GM06990 (cell line): ENCODE results near the gene ADM.

GRCh38 chr11:9760095-9760662 is 96.3 kb downstream of the SWAP70 start:
- RRBS: no CpG with 5 or more reads among the region's 5 CpGs

DNA sequence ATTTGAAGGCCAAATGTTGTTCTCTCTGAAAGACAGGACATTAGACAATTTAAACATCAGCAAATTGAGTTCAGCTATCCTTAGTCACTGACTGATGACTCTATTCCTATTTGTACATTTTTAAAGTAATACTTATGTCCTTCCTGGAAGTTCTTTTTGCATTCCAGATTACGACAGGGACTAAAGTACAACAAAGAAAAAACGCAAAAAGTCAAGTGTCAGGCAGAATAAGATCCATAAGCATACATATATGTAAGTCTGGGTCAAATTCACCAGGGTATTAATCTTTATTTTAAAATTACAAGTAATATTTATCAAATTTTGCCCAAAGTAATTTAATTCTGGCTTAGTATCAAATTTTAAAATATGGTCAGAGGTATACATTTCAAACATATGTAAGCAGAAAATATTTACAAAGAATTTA is 175.9 kb downstream of the SBF2 start:
- RRBS: no CpG with 5 or more reads among the region's 2 CpGs

DNA sequence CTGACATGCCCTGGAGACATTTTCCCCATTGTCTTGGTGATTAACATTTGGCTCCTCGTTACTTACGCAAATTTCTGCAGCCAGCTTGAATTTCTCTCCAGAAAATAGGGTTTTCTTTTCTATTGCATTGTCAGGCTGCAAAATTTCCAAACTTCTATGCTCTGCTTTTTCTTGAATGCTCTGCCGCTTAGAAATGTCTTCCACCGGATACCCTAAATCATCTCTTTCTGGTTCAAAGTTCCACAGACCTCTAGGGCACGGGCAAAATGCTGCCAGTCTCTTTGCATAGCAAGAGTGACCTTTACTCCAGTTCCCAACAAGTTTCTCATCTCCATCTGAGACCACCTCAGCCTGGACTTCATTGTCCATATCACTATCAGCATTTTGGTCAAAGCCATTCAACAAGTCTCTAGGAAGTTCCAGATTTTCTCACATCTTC is 74.5 kb downstream of the SBF2 start:
- RRBS: no CpG with 5 or more reads among the region's 5 CpGs

- RRBS: 5% methylated on average over 10 of the region's 47 CpGs
These were observed at the start of gene ADM for GRCh38 chr11:10304390-10305235. Gene ADM, plus strand, starts transcription at chr11:10305073.

- RRBS: 5% methylated on average over 26 of the region's 66 CpGs
These were observed 636 bp downstream of the ADM start for GRCh38 chr11:10305236-10306181.

DNA sequence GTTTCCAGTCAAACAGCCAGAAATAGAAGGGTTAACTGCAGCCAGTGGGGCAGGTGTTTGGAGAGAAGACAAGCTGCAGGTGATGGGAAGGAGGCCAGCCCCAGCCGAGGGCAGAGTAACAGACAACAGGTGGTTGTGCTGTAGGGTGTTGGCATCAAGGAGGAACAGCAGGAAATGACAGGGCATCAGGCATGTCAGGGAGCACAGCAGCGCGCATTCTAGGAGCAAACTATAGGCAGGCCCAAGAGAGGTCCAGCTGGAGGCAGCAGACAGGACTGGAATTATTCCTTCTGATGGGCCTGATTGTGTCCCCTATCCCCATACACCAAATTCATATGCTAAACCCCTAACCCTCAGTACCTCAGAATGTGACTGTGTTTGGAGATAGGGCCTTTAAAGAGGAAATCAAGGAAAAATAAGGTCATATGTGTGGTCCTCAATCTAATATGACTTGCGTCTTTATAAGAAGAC is 13.6 kb downstream of the ADM start:
- RRBS: no CpG with 5 or more reads among the region's 4 CpGs

- RRBS: no CpG with 5 or more reads among the region's 13 CpGs
These were observed 41.1 kb downstream of the RNF141 start for GRCh38 chr11:10499750-10500416.

DNA sequence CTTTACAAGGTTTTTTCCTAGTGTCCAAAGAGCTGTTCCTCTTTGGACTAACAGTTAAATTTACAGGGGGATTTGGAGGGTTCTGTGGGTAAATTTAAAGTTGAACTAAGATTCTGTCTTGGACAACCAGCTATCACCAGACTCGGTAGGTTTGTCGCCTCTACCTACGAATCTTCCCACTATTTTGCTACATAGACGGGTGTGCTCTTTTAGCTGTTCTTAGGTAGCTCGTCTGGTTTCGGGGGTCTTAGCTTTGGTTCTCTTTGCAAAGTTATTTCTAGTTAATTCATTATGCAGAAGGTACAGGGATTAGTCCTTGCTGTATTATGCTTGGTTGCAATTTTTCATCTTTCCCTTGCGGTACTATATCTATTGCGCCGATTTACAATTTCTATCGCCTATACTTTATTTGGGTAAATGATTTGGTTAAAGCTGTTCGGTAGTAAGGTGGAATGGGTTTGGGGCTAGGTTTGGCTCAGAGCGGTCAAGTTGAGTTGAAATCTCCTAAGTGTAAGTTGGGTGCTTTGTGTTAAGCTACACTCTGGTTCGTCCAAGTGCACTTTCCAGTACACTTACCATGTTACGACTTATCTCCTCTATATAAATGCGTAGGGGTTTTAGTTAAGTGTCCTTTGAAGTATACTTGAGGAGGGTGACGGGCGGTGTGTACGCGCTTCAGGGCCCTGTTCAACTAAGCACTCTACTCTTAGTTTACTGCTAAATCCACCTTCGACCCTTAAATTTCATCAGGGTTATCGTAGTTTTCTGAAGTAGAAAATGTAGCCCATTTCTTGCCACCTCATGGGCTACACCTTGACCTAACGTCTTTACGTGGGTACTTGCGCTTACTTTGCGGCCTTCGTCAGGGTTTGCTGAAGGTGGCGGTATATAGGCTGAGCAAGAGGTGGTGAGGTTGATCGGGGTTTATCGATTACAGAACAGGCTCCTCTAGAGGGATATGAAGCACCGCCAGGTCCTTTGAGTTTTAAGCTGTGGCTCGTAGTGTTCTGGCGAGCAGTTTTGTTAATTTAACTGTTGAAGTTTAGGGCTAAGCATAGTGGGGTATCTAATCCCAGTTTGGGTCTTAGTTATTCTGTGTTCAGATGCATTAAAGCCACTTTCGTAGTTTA is 31.9 kb downstream of the RNF141 start:
- RRBS: no CpG with 5 or more reads among the region's 33 CpGs

- RRBS: no CpG with 5 or more reads among the region's 2 CpGs
These were observed 23.9 kb upstream of the LYVE1 start for GRCh38 chr11:10592398-10592692.

DNA sequence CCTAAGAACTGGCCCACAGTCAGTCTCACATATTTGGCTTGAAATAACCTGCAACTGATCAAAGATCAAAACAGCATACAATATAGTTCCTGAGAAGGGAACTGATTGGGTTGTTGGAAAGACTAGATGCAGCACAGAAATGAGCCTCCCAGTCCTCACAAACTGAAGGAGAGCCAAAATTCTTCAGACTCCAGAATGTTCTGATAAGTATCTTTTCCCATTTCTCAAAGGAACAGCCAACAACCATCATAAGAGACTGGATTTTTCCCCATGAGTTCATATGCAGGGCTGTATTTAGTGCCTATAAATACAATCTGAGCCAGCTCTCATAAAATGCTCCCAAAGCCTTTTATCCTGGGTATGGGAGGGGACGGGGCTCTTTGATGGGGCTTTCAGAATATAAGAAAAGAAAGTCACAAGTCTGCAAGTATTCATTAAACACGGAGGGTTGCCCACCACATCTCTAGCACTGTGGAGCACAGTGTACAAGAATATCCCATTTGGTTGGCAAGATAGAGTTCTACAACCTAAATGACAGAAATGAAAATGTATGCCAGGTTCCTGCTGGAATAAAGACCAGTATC is 50.7 kb upstream of the LYVE1 start:
- RRBS: no CpG with 5 or more reads among the region's 2 CpGs

DNA sequence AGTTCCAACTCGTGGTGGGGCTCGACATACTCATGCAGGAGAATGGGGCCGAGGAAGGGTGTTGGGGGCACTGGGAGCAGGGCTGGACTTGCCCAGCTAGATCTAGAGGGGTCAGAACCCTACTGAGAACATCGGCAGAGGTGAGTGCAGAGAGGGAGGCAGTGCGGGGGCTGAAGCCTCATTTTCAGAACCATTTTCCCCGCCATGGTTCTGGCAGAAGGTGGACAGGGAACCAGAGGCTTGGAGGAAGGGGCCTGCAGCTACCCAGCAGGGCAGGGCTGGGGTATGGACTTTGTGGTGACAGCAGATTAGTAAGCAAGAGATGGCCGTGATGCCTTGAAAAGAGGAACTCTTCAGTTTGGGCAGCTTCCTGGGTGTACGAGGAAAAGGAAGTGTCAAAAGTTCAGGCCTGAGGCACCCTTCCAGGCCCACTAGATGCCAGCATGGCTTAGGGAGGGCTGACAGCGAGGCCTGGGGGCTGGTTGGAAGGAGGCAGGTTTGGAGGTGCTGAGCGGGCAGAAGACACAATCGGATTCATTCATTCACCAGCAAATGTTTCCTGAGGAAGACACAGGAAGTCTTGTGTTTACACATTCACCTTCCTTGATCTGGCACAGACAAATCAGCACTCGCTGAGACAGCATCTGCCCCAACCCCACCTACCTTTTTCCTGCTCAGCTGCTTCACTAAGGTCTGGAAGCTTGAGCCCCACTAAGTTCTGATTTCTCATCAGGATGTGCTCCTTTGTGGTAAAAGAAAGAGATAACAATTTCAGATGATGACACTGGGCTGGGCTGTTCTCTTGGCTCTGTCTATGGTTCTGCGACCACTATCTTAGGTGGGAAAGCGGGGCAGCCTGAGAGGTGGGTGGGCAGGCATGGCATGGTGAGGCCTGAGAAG is 54.9 kb upstream of the LYVE1 start:
- RRBS: no CpG with 5 or more reads among the region's 14 CpGs

GRCh38 chr11:10674942-10675894 is 18.3 kb downstream of the IRAG1 start:
- RRBS: no CpG with 5 or more reads among the region's 15 CpGs

DNA sequence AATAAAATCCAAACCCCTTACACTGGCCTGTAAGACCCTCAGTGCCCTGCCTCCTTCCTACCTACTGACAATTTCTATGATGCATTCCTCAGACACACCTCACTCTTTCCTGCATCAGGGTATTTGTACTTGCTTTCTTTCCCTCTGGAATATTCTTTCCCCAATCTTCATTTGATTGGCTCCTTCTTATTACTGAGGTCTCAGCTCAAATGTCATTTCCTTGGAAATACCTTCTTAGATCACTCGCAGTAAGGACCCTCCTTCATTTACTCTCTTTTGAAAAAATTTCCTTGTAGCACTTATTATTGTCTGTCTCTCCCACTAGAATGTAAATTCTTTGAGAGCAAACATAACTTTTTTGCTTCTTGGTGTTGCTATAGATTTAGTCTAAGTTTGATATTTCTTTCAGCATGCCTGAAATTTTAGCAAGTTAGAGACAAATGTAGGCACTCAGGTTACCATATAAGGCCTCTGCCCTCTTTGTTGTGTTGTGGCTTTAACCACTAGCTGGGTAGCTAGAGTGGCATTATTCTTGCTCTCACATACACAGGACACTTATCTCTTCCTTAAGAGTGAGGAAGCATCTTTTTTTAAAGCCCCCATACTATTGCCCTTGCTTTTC is 11.4 kb downstream of the ZBED5 start:
- RRBS: no CpG with 5 or more reads among the region's 1 CpG

DNA sequence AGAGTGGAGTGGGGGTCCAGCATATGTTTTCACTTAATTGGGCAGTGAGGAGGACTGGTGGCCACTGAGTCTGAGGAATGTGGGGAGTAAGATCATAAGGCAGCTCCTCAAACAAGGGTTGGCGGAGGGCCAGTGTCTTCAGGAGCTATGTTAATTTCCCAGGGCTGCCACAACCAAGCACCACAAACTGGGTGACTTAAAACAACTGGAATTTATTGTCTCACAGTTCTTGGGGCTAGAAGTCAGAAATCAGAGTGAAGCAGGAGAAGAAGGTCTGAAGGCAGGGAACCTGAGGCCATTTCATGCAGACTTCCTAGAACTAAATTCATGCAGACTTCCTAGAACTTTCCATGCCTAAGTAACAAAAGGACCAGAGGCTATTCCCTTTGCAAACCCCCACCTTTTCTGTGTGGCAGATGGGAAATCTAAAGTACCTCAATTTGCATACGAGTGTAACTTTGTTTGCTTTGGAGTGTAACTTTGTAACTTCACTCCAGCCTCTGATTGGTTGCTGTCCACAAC is 50.4 kb upstream of the ZBED5 start:
- RRBS: no CpG with 5 or more reads among the region's 2 CpGs

DNA sequence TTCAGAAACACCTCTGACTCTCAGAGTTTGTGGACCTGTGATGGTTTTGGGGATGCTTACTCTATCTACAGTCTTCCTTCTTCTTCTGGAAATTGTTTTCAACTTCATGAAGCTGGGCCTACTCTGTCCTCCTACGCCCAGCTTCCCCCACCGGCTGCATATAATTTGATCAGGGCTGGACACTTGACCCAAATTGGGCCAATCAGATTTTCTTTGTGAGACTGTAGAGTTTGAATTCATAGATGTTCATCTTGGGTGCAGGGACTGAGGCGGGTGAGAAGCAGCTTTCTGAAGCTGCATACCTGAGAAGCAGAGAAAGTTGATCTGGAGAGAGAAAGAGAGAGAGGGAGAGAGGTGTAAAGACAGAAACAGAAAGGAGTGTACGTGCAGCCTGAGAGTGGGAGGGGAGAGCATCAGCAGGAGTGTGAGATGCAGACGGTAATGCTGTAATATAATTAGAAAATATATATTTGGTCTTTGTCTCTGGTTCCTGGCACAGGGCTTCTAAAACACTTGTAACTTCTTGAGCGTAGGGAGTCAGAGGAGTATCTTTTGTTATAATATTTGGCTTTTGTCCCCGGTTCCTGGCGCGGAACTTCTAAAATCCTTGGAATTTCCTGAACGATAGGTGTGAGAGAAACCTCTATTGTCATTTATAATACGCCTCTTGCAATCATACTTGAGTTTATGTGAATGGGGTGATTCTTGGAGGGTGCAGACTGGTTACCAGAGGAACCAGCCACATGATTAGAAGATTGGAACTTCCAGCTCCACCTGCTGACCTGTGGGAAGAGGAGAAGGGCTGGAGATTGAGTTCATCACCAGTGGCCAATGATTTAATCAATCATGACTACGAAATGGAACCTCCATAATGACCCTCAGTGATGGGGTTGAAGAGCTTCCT is 53.9 kb upstream of the ZBED5 start:
- RRBS: no CpG with 5 or more reads among the region's 12 CpGs

DNA sequence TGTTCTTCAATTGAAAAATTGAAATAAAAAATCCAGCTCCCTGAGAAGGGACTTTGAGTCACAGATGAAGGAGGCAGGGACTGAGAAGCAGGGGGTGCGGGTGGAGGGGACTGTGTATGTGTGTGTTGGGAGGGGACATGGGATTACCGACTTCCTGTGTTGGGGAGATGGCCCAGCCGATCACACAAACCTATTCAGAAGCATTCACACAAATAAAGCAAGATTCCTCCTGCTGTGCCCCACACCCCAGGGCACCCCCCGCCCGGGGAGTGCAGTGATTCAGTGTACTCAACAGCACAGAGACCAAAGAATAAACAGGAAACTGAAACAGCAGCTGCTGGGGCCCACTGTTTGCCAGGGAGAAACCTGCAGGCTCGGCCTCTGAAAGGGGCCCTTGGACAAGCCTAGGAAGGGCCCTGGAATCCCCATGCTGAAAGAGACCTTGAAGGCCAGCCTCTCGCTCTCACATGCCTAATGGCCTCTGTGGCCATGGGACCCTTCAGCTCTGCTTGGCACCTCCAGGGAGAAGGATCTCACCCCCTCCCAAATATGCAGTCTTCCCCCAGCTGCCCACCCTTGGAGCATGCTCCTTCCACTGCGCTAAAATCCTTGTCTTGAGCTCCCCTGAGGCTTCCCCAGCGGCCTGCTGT is 73.0 kb downstream of the CSNK2A3 start:
- RRBS: no CpG with 5 or more reads among the region's 9 CpGs

GRCh38 chr11:11461383-11461931 is 108.4 kb upstream of the CSNK2A3 start:
- RRBS: no CpG with 5 or more reads among the region's 10 CpGs

DNA sequence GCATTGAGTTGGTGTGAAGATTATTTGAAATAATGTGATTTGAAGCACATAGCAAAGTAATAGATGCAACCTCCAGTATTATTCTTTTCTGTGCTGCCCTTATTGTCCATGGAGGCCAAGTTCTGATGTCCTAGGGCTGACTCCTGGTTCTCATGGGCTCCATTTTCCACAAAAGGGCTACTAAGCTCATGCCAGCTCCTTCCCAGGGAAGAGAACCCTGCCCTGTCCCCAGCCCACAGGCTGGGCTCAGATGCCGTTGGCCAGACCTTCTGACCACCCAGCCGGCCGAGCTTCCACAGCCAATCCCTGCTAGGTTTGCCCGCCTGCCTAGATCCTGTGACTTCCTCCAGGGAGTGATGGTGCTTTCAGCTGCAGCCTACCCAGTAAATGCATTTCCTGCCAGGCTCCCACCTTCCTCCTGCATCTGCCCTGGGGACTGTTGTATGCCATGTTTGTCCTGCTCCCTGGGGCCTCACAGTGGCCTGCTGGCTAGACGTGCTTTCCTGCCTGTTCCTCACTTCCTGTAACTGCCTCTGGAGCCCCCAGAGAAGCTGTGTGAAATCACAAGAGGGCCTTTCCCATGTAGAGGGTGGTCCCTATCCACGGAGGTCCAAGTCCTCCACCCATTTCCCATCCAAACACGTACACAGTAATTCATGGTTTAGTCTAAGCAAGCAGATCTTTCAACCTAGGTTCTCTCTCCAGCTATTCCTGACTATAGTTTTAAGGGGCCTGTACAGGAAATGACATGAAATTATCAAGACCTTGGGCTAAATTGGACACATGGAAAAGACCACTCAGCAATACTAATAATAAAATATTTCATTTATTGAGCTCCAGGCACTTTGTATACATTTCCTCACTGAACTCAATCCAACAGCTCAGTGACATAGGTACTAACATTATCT is 86.2 kb downstream of the GALNT18 start:
- RRBS: no CpG with 5 or more reads among the region's 7 CpGs

DNA sequence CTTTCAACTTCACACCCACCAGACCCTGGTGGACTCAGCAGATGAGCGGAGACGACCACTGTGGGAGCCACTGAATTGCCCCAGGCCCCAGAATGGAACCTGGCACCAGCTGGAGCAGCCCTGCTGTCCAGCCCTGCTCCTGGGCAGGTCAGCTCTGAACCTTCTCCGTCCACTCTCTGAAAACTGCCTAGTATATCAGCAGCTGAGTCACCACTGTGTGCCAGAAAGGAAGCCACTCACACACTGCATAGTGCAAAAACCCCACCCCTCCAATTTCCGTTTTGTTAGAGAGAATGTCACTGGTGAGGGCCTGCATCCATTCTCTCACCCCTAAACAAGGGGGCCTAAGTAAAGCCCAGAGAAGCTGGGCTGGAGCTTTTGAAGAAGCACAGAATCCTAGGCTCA is 44.6 kb downstream of the GALNT18 start:
- RRBS: no CpG with 5 or more reads among the region's 4 CpGs

DNA sequence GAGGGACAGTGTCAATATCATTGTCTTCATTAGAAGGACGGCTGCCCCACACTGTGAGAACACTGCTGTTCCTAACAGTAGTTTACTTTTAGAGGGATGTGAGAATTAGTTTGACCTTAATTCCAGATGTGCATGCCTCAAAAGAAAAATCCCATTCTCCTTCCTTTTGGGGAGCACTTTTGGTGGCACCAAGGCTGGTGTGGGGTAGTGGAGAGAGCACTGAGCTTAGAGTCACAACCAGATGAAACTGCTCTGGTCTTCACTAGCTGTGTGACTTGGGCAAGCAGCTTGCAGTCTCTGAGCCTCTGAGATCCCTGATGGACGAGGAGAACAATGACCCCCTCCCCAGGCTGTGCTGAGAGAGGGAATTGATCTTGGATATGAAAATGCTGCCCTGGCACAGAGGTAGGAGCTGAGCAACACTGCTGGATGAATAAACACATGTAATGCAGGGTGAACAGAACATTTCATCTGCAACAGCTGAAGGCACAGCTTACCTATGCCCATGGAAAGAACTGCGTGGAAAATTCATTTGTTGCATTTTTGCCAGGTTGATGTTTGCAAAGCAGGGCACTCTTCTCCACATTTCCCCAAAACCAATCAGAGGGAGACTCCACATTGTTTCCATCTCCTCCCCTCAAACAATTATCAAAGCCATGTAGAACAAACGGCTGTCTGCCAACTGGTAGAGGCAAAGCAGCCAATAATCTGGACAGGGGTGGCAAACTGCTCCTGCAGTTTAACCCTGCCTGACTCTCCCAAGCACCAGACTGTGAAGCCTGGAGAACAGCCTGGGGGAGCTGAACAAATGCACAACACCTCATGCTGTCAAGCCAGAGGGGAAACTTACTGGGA is 44.7 kb downstream of the DKK3 start:
- RRBS: no CpG with 5 or more reads among the region's 4 CpGs